Gallbladder (tissue), 1 donor: ENCODE data around the genes TLCD2 and SMYD4.

DNA sequence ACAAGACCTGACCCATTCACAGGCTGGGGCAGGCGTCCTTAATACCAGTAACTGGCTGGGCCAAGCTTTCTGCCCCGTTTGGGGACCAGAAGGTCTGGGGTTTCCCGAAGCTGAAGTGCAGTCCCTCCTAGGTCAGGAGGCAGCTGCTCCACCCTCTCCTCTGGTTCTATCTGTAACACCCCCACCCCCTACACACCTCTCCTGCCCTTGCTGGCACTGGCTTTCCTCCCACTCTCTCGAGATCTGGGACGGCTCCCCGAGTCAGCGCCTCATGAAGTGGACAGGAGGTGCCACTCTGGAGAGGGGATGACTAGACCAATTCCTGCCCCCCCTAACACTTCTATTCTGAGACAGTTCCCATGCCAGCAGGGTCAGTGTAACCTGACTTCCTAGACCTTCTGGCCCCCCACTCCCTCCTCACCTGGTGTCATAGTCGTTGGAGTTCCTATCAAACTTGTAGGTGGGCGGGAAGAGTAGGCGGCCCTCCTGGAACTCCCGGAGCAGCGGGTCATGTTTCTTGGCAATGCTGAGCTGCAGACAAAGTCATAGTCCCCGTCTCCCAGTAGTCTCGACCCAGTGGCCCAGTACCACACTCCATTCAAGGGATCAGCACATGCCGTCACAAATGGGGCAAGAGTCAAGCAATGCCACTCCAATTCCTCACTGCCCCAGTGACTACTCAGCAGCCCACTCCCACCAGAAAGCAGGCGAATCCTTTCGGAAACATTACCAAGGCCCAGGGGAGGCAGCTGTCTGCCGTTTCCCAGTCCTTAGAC, 9.7 kb downstream of the INPP5K start:
- PRO-cap = no peak

GRCh38 chr17:1509058-1509501, 7.3 kb downstream of the INPP5K start:
- PRO-cap = no peak

- PRO-cap = no peak
These were observed 1.5 kb downstream of the PITPNA start for GRCh38 chr17:1560967-1561590.

- PRO-cap = no peak
These were observed 26.3 kb upstream of the PITPNA start for GRCh38 chr17:1588773-1589506.

DNA sequence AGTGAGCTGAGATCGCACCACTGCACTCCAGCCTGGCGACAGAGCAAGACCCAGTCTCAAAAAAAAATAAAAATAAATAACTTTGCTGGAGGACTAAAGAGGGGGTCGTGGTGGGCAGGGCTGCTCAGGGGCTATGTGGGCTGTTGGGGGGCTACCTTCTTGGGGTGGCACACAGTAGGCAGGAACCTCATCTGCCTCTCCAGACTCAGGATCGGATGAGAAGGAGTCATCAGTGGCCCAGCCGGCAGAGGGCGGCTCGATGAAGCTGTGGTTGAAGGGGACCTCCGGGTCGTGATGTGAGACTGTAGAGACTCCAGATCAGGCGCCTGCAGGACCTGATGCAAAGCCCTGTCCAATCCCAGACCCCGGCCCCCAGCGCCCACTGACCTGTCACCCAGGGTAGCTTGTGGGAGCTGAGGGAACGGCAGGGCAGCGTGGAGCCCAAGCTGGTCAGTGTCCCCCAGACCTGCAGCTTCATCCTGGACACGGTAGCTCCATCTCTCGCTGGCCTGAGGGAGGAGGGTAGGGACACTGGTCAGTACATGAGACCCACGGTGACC, 8.0 kb upstream of the SLC43A2 start:
- PRO-cap = no peak

DNA sequence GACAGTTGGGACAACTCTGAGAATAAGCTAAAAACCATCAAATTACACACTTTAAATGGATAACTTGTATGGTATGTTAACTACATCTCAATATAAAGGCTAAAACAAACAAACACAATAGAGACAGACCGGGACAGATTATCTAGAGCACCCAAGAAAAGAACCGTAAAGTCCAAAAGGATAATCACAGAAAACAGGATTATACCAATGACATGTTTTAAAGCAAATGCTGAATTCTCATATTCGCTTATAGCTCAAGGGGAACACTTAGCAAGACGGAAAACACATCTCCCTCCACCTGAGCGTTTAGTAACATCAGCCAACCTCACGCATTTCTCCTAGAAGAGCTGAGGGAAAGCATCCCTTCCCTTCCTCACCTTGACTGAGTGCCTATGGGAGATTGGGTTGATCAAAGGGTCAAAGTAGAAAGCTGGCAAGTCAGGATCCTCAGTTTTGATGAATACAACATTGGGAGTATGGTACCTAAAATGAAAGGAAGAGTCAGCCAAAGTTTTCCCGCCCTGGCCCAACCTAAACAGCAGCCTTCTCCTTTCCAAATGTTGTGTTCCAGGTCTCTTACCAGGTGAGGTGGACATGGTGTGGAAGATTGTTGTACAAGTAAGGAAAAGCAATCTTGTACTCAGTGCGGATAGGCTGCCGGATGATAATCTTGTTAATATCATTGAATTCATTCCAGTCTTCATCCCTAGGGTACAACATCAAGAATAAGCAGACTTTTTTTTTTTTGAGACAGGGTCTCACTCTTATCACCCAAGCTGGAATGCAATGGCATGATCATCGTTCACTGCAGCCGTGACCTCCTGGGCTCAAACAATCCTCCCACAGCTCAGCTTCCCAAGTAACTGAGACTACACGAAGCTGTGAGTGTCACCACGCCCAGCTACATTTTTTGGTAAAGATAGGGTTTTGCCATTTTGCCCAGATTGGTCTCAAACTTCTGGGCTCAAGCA, 4.0 kb downstream of the PRPF8 start:
- PRO-cap = no peak

GRCh38 chr17:1710133-1711146, at the start of gene TLCD2:
TSS of gene TLCD2 (minus strand) at chr17:1710377.
- PRO-cap = bidirectional peak, plus-strand start at chr17:1710476, minus-strand start at chr17:1710312; bidirectional peak, plus-strand start at chr17:1710758, minus-strand start at chr17:1710636

- PRO-cap = unidirectional peak, plus-strand start at chr17:1730490
These were observed 5.6 kb downstream of the WDR81 start for GRCh38 chr17:1729856-1730668.

GRCh38 chr17:1733609-1734055, 9.0 kb upstream of the SERPINF2 start:
- PRO-cap = no peak

- PRO-cap = no peak
These were observed 1.2 kb downstream of the SERPINF1 start for GRCh38 chr17:1762920-1763663.

DNA sequence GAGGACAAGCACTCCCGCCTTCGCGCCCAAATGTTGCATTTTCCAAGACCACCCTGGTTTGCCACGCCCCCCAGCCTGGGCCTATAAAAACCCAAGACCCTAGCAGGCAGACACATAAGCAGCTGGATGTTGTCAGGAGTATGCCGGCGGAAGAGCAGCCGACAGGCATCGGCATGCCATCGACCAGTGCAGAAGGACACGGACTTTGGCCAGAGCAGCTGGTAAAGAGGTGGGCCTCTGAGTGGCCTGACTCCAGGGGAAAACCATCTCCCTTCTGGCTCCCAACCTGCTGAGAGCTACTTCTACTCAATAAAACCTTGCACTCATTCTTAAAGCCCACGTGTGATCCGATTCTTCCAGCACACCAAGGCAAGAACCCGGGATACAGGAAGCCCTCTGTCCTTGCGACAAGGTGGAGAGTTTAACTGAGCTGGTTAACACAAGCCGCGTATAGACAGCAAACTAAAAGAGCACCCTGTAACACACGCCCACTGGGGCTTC, 19.0 kb downstream of the SMYD4 start:
- PRO-cap = no peak

DNA sequence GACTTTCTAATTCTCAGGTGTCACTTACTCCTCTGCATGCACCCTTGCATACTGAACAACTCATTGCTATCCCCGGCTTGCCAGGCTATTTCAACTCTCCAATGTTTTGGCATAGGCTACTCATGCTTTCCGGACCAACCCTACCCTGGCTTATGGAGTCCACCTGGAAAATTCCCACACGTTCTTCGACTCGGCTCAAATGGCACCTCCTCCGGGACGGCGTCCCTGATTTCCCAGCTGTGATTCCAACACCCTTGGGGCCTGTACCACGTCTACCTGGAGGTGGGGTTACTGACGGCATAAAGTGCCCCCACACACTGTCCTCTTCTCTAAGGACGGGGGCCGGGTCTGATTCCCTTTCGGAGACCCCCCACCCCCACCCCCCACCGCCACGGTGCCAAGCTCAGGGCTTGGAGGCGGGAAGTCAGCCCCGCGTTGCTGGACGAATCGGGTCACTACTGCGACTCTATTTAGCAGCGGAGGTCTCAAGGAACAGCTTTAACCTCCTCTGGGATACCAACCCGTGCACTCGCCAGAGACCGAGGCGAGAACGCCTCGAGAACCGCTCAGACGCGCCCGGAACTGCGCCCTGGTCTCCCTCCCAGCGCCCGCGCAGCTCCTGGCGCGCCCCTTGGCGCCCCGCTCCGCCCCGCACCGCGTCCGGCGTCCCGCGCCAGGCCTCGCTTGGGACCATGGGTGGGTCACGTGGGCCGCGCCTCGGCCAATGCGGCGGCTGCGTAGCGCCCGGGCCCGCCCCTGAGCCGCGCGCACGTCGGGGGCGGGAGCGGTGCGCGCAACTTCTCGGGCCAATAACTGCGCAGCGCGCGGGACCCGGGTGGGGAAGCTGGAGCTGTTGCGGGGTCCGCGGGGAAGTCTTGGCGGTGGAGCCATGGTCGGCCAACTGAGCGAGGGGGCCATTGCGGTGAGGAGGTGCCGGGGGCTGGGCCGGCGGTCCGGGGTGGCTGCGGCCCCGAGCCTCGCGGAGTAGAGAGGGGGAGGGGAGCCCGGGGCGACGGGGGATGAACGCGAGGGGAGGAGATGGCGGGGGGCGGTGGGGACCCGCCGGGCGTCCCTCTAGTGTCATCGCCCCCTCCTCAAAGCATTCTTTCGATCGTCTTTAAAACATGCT, at the start of gene SMYD4:
Gene SMYD4 (minus strand): TSS at position 698 of the 1,129 bp plus-strand sequence.
- PRO-cap = bidirectional peak, plus-strand start at position 812 of the sequence, minus-strand start at position 658 of the sequence

DNA sequence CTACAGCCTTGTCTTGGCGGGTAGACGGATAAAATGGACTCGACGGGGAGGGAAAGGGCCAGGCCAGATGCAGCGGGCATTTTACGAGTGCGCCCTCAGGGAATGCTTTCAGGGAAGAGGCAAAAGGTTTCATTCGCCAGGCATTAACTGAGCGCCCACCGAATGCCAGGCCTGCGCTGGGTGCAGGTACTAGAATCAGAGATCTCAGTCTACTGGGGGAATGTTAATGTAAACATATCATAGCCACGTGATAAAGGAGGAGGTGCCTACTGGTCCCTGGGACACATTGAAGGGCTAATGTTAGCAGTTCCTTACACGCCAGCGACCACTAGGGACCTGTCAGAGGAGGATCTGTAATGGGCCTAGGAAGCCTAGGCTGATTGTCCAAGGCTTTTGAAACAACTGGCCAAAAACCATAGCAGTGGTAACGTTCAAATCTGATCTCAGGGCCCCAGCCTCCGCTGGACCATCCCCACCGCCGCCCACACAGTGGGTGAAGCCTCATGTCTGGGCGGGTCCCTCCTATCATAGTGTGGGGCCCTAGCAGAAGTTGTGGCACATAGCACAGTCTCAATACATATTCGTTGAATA, 609 bp downstream of the DPH1 start:
- PRO-cap = no peak

GRCh38 chr17:2043129-2043534, 1.3 kb downstream of the OVCA2 start:
- PRO-cap = no peak

GRCh38 chr17:2071394-2072617, 16.9 kb downstream of the HIC1 start:
- PRO-cap = bidirectional peak, plus-strand start at chr17:2071977, minus-strand start at chr17:2071861

DNA sequence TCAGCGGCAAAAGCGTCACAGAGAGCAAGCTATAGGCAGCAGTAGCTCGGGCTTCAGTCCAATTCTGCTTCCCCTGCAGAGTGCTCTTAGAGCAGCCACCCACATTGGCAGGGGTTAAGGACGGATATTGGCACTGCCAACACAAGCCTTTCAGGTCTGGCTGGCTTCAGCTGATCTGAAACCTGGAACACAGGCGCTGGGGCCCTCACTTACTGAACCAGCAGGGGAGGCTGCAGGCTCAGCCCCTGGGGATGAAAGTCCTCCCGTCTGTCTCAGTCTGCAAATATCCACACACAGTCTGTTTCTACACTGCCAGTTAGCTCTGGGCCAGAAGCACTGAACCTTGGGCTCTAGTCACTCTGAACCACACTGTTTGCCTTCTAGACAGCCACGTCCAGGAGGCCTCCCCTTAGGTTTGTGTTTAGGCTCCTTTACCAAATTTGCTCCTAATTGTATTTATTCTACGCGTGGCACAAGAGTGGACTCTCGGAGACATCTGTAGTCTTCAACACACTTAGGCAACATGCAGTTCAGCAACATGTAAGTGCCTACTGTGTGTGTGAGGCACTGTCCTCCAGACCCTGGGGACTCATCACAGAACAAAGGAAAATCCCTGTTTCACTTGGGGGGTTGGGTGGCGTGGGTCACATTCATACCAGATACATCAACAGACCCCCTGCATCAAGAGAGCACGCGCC, 40.2 kb downstream of the HIC1 start:
- PRO-cap = no peak

DNA sequence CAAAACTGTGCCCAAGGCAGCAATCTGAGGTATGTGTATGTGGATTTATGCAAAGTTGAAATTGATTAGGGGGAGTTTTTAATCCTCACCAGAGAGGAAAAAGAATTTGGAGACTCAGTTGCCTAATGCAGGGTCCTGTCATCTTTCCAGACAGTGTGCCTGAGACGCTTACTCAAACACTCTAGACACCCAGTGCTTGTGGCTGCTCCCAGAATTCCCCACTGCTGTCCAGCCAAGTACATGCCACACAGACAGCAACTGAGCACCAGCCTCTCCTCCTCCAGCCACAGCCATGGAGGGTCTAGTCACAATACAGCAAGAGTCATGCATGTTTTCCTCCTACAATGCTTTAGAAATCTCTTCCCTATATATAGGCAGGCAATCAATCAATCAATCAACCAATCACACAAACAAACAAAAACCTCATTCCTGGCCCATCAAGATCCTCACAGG, 118.1 kb downstream of the HIC1 start:
- PRO-cap = no peak

- PRO-cap = no peak
These were observed 107.8 kb downstream of the SMG6 start for GRCh38 chr17:2195700-2196211.

- PRO-cap = no peak
These were observed 25.4 kb downstream of the SGSM2 start for GRCh38 chr17:2362722-2363145.

DNA sequence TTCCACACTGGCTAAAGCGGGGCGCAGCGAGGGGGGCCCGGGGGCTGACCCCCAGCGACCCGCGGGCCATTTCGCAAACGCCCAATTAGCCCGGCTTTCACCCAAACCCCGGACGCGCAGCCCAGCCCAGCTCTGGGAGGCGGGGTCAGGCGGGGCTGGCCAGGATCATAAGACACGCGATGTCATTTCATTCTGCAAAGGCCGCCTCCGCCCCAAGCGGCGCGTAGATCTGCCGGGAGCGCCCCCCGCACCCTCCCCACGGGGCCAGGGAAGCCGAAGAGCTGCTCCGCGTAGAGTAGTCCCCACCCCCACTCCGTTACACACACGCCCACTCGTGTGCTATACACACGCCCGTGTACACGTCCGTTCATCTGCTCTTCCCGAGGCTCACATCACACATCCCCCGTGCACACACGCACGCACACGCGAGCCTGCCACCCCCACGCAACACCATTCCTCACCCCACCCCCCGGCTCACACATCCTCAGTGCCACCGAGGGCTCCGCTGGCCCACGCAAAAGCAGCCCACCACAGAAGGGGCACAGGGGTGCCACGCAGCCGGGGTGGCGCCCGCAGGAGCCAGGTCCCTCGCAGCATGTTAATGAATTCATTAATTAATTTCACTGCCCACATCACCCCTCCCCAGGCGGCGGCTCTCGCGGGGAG, 880 bp downstream of the MNT start:
- PRO-cap = bidirectional peak, plus-strand start at position 197 of the sequence, minus-strand start at position 134 of the sequence; bidirectional peak, plus-strand start at position 370 of the sequence, minus-strand start at position 391 of the sequence